ENCODE measurements around a stretch of chr12.

- PRO-cap, result no peak
These were observed 164.1 kb downstream of the ETV6 start for GRCh38 chr12:11813486-11814086.

DNA sequence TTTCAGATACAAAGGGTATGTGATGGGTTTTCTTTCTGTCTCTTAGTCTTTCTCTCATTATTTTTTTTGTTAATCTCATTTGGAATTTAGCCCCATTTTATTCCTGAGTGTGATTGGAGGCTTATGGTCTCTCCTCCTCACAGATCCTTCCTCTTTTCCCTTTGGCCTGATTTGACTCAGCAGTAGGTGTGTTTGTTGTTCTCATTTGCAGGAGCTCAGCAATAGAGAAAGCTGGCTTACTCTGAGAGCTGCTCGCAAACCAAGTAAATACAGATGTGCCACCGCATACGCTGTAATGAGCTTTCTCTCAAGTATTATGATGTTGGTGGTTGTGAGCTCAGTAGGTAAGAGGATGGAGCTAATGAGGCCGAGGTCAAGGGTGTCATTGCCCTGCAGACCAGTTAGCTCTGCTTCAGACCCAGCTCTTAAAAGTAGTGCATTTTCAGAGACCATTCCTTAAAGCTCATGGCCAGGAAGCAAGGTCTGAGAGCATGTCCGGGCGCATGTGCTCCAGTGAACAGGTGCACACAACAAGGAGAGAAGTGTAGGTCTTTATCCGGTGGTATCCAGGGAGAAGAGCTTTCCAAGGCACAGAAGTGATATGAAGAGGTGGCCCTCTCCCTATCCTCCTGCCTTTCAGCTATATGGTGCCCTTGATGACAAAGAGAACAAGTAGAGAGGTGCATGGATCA, 206.6 kb downstream of the ETV6 start:
- PRO-cap, result no peak

DNA sequence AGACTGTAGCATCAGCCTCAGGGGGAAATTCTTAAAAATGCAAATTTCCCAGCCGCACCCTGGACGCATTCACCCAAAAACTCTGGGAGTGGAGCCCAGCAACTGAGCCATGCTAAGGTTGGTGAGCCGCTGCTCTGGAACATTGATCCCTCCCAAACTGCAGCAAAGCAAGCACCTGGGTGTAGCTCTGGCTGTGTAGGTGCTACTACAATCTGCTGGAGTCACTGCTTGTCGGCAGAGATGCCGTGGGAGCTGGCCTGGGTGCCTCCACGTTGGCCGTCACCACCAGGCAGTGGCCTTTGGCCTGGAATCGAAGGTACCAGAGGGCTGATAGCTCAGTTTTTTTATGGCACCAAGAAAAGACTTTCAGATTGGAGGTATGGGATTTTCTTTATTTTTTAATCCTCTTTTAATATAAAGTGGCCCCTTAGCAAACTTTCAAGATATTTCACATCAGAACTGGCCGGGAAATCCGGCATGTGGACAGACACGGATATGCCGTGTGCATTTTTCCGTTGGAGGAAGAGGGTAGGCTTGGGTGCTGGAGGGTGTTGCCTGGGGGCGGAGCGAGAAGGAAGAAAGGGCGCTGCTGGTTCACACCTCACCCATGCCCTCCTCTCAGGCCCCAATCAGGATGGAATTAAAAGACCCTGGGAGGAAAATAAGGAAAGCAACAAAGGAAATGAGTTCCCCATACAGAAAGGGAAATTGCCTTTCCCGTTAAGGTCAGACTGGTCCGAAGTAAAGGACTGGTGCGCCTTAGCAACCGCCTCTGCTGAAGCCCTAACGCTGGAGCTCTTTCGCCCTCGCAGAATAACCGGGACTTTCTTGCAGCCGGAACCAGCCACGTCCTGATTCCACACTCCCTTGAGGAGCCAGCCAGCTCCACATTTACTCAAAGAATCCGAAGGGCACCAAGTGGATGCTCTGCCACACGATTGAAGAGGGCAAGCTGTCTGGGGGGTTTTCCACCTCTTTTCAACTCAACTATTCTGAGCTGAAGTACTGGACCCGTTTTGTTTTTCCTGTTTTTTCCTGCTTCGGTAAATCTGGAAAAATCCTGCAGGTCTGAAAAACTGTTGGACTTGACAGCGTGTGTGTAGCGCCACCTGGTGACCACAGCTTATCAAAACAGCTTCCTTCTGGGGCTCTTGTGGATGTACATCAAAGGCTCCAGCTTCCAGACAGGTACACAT, 37.9 kb upstream of the BCL2L14 start:
- PRO-cap, result bidirectional peak, plus-strand start at position 564 of the sequence, minus-strand start at position 574 of the sequence

GRCh38 chr12:12087879-12088511, 17.3 kb downstream of the BCL2L14 start:
- PRO-cap, result no peak

DNA sequence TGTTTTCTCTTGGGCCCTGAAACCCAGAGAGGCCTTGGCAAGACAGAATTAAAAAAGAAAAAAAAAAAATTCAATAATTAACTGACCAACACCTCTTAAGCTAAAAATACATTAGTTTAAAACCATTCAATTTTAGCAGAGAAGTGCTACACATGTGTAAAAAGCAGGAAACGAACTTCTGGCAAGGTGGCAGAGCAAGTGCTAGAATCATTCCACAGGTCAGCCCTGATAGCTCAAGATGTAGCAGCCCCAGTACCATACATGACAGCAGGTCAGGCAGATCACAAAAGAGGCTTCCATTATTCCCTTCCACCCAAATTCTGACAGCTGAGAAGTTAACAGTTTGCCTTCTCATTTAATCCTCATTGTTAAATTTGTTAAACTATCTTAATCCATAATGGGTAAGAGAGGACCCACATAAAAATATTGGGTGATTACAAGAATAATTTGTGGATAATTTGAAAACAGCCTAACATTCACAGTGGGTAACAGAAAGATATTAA, 48.6 kb downstream of the BCL2L14 start:
- PRO-cap, result no peak

- PRO-cap, result unidirectional peak, minus-strand start at chr12:12380059; bidirectional peak, plus-strand start at chr12:12380389, minus-strand start at chr12:12380079
These were observed 23.1 kb downstream of the BORCS5 start for GRCh38 chr12:12379760-12380544.

DNA sequence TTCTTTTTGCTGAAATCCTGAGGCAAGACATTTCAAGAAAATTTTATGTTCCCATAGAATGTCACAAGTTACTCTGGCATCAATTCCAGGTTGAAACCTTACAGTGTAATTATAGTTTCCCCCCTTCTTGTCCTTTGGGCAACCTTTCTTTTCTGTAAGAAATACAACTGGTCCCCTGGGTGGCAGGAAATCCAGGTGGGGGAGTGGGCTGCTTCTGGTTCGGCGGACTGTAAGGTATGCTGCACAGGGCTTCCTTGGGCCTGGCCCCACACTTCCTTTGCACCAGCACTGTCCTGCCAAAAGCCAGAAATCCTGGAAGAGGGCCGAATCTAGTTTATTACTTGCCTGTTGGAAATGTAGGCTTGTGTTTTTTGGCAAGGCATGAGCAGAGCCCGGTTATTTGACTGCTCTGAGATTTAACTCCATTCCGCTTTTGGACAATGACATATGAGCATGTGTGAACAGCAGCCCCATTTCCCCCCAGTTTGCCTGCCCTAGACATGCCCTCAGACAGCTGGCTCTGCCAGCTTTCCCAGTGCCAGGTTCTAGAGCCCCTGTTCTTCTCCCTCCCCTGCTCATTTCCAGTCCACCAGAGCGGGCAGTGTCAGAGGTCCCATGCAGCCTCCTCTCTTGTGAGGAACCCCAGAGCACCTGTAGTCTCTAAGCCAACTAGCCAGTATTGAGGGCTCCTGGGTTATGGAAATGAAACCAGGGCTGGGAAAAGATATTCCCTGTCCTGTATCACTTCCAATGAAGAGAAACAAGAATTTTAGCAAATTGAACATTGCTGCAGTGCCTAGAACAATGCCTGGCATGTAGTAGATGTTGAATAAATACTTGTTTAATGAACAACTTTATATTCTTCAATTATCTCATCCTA, 86.7 kb downstream of the BORCS5 start:
- PRO-cap, result no peak

- PRO-cap, result no peak
These were observed 55.5 kb downstream of the DUSP16 start for GRCh38 chr12:12507137-12507627.

- PRO-cap, result bidirectional peak, plus-strand start at chr12:12617043, minus-strand start at chr12:12616903
These were observed 4.9 kb downstream of the CREBL2 start for GRCh38 chr12:12616507-12617109.

DNA sequence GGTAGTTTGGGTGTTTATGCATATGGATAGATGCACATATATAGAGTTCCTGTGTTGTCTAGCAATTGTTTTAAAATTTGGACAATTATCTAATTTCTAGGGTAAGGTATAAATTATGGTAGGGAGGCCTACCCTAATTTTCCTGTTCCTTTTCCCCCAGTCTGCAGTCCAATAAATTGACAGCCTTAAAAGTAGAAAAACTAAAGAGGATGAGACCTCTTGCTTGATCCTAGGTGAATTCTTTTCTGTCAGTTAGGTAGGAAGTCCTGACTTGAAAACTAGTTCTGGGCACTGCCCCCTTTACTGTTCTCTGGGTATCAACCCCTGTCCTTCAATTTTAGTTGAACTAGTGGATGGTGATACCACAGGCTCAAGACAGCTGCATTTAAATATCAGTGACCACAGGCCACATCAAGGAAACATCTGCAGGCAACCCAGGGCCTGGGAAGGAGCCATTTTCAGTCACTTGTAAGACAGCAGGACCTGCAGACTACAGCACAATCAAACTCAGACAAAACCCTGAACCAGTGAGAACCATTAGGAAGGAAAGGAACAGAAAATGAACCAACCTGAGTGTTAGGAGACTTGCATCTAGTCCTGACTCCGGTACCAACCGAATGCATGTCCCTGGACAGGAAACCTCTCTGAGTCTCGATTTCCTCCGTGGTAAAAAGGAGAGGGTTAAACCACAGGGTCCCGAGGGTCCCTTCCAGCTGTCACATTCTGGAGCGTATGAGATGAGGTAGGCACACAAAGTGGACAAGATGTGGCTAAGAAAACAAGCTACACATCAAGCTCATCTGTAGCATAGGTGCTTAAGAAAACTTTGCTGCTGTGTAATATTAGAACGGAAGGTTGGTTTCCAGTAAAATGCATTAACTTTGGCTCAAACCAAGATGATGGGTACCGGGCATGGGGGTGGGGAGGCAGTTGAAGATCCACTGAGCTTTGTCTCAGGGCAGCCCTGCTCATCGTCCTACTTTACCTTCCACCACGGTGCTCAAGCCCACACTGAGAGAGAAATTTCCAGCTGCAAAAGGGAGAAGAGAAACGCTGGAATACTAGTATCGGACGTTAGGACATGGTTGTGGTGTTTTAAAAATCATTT, 1.7 kb upstream of the CDKN1B start:
- PRO-cap, result bidirectional peak, plus-strand start at position 929 of the sequence, minus-strand start at position 247 of the sequence; bidirectional peak, plus-strand start outside the sequence, minus-strand start at position 1,010 of the sequence

DNA sequence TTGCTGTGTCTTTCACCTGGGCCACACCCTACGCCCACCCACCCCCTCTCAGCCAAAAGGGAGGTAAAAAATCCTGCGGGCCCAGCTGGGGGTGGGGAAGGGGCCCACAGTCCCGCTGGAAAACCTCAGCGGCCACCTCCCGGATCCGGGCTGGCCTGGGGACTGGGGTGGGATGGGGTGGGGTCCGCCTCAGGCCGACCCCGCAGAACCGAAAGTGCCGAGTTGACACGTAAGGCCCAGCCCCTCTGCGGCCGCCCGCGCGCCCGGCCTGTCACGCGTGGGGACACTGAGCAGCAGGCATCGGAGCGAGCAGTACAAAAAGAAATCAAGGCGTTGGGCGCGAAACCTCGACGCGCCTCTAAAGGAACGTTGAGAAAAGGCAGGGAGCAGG, 7.6 kb downstream of the CDKN1B start:
- PRO-cap, result bidirectional peak, plus-strand start at position 84 of the sequence, minus-strand start outside the sequence; bidirectional peak, plus-strand start at position 317 of the sequence, minus-strand start at position 335 of the sequence; bidirectional peak, plus-strand start outside the sequence, minus-strand start at position 360 of the sequence

GRCh38 chr12:12736422-12737167, 19.4 kb downstream of the CDKN1B start:
- PRO-cap, result bidirectional peak, plus-strand start at chr12:12736844, minus-strand start at chr12:12736889; bidirectional peak, plus-strand start at chr12:12736956, minus-strand start at chr12:12736960

DNA sequence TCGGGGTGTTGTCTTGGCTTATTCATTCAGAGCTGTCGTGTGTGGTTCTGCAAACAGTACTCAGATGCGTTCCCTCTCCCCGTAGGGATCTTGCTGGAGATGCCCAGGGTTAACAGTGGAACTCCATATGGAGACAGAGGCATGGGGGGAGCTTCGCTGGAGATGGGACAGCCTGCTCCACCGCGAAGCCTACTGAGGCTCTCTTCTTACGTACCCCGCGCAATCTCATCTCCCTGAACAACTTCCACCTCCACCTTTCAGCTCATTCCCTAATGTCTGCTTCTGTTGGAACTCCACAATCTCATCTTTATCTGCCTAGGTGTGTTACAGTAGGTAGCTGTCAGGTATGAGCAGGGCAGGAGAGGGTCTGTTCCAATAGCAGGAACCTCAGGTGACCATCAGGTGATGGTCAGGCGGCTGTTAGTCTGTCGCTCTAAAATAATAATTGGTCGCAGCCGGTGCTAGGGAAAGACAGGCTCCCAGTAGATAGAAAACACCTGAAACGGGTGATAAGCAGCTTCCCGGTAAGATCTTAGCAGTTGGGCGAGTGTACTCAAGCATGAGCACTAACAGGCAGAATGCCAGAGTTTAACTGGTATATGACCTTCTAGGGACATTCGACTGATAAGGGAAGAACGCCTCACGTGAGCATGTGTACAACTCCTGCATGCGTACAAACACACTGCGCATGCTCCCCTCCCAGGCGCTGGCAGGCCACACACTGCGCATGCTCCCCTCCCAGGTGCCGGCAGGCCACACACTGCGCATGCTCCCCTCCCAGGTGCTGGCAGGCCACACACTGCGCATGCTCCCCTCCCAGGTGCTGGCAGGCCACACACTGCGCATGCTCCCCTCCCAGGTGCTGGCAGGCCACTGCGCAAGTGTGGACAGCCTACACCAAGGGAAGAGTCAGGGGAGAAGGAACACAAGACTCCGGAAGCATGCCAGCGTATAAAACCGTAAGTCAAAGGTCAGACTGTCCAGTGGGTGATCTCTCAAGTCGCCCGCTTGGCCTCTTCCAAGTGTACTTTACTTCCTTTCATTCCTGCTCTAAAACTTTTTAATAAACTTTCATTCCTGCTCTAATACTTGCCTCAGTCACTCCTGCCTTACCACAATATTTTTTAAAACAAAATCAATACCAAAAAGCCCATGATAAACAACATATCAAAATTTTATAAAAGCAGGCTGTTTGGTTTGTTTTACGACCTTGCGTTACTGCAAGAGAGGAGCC, 24.7 kb downstream of the GPRC5D start:
- PRO-cap, result unidirectional peak, plus-strand start at position 900 of the sequence; unidirectional peak, plus-strand start at position 983 of the sequence

- PRO-cap, result no peak
These were observed 13.1 kb downstream of the HEBP1 start for GRCh38 chr12:12986892-12987488.

GRCh38 chr12:13043384-13043977, 700 bp upstream of the FAM234B start:
- PRO-cap, result unidirectional peak, plus-strand start at chr12:13043590

DNA sequence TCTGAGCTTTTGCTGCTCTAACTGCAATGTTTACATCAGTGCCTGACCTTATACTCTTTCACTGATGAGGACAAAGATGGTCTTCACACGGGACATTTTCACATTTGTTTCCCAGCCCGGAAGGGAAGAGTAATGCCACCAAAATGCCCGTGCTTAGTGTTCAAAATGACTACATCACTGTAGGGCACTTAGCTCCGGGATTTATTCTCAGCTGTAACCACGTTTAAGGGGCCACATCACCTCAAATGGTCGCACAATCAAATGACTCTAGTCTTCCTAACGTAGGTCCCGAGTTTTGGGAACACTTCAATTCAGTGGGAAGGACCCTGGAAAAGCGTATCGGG, 2.9 kb downstream of the GSG1 start:
- PRO-cap, result no peak

GRCh38 chr12:13171766-13172249, 24.7 kb upstream of the EMP1 start:
- PRO-cap, result no peak

DNA sequence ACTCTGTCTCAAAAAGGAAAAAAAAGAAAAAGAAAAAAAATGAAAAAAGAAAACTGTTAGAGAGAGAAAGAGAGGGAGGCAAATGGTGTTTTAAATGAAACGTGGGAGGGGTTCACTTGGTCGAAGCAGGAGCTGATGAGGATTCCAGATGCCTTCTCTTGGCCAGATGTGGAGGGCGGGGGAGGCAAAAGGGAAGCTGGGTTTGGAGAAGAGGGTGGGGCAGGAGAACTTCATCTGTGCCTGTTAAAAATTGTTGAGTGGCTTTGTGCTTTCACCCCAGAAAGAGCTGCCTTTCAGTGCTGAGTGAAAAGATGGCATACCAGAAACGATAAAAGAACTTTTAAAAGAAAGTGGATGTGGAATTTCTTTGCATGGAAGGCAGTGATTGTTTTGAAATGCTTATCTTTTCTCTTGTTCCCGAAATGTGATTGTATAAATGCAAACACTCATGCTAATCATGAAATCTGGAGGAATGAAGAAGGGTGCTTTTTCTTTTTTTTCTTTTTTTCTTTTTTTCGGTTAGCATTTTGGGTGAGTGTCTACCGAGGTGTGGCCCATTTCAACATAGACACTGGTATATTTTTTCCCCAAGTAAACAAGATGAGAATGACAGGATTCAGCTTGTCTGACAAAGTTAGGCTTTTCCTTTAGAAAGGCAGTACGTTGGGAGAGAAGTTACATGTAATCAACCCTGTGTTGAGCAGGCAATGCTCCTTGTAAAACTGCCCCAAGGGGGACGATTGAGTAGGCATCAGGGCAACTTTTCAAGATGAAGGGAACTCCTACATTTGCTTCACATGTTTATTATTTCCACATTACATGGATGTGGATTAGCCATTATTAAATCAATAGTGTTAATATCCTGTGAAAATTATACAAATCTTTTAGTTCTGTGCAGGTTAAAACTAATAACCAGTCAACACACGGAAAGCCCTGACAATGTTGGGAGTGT, 1.5 kb downstream of the EMP1 start:
- PRO-cap, result bidirectional peak, plus-strand start at position 256 of the sequence, minus-strand start at position 160 of the sequence

- PRO-cap, result no peak
These were observed 13.2 kb downstream of the EMP1 start for GRCh38 chr12:13209663-13210251.

DNA sequence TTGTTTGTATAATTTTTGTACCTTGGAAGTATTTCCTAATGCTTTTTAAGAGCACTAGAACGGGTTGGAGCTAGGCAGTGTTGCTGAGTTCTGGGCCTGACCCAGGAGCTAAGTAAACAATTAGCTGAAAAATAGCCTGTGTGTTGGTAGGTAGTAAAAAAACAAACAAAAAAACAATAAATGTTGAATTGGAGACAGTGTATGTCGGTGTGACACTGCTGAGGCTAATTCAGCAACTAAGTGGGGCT, 244.4 kb downstream of the EMP1 start:
- PRO-cap, result no peak

All from vermiform appendix (tissue), 1 donor.